ENCODE data around the genes MTIF2 and PUS10.

DNA sequence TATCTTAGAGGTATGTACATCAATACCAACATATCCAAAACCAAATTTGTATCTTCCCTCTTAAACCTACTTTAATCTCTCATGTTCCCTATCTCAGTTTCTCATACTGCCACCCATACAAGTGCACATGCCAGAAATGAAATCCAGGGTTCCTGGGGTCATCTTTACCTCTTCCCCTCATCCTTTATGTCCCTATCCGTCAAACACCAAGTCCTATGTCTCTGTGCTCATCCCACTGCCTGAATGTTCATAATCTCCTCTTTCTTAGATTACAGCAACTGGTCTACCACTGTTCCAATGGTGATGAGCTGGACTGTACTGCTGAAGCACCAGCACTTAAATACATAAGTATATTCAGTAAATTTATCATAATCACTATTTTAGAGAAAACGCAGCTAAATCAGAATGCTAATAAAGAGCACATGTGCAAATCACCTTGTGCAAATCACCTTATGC, 26.2 kb downstream of the RTN4 start:
- PRO-cap, 2 experiments, result no peak in any of the 2 experiments

GRCh38 chr2:55108254-55108818, 58.1 kb upstream of the RTN4 start:
- PRO-cap, 2 experiments, result no peak in any of the 2 experiments

- PRO-cap, 2 experiments, result no peak in any of the 2 experiments
These were observed 84.2 kb upstream of the RTN4 start for GRCh38 chr2:55134388-55134862.

- PRO-cap, 2 experiments, result no peak in any of the 2 experiments
These were observed 81.1 kb downstream of the CLHC1 start for GRCh38 chr2:55150961-55151334.

DNA sequence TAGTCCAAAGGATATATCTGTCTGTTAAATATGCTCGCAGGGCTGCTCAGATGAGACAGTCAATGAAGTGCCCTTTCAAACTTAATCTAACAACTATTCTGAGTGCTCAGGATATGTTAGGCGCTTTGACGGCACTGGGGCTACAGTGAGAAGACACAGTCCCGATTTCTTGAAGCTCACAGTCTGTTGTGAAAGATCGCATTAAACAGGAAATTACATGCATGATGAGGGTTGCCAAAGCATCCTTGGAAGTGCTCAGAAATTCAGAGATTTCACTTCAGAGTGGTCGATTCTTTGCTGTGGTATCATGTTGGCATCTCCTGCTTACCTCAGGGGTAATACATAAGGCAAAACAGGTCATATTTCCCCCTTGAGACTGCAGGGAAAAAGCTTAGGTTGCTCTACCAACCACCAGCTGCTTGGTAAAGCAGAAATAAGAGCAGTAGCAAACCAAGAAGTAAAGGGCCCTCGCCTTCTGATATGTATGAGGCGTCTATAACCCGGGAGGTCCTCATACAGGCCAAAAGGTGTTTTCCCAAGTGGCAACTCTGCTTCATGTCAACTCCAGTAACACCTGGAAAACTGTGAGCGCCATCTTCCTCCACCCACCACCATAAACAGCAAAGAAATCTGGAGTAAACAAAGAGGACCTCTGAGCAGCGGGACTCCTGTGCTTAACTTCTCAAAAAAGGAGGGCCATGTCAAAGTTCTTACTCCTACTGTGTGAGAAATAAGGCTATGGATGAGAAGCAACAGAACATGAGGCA, 79.5 kb downstream of the CLHC1 start:
- PRO-cap, 2 experiments, result no peak in any of the 2 experiments

DNA sequence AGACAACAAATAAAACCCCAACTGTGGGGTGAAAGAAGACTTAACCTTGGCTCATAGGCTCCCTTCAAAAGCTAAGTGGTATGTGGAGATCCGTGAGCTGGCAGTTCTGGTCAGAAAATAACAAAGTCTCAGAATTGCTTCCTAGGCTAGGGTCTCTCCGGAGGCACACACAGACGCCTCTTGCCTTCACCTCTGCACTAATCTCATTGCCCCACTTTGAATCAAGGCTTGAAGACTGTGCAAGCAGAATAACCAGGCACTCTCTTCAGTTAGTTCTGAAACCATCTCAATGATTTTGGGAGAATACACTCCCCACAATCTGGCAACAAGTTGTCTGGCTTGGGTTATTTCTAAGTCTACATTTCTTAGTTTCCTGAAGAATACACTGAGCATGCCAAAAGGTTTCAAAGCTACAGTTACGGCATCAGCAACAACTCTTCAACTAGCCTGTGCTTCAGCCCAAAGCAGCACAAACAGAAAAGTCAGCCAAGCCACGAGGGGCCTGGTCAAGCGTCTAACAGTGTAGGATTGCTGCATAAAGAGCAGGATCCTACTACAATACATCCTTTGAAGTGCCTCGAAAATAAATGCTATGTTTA, 64.1 kb downstream of the CLHC1 start:
- PRO-cap, 2 experiments, result peak in 1 of 2 experiments; most common plus-strand start position 467 of the sequence (in 1); most common minus-strand start position 444 of the sequence (in 1)

GRCh38 chr2:55234007-55234442, 1.5 kb downstream of the RPS27A start:
- PRO-cap, 2 experiments, result no peak in any of the 2 experiments

- PRO-cap, 2 experiments, result no peak in any of the 2 experiments
These were observed 2.6 kb downstream of the RPS27A start for GRCh38 chr2:55234698-55235894.

DNA sequence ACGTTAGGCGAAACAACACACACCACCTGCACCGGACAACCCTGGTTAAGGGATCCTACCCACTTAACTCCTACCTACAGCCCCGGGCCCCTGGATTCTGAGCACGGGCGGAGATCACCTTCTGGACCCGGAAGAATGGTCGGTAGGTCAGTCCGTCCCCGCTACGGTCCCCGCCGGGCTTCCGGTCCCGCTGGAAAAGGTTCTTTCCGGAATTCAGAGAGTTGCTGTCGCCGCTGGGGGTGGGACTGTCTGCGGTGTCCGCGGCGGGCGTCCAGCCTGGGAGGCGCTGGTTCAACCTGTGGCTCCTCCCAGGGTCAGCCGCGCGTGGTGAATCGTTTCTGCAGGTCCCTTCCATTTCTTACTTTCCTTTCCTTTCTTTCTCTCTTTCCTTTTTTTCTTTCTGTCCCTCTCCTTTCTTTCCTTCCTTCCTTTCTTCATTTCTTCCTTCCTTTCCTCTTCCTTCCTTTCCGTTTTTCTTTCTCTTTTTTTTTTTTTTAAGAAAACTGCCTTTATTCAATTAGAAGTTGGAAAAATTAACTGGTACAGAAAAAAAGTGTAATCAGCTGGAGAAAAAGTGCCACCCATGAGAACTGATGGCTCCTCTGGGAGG, at the start of gene MTIF2:
Gene MTIF2 (minus strand): TSS at position 137 of the 610 bp plus-strand sequence.
- PRO-cap, 2 experiments, result peak in 1 of 2 experiments; most common plus-strand start position 216 of the sequence (in 1); most common minus-strand start position 134 of the sequence (in 1)

DNA sequence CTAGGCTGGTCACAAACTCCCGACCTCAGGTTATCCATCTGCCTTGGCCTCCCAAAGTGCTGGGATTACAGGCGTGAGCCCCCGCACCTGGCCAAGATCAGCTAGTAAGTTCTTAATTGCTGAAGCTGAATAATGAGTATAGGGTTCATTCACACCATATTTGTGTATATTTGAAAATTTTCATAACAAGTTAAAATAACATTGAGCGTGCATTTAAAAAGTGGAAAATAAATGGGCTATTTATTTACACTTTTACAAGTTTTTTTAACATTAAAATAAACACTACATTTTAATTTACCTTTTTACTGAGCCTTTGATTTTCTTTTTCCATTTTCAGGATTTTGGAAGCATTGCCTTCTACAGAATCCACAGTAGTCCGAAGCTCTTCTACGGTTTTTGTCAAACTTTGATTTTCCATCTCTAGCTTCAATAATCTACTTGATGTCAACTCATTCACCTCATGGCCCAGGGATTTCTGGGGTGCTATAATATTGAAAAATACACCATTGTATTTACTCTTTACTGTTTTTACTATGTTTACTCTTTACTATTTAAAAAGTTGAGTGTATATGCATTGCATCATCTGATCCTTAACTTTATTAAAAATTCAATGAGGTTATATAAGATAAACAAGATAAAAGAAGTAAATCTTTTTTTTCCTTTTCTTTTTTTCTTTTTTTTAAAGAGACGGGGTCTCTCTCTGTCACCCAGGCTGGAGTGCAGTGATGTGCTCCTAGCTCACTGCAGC, 70.3 kb upstream of the MTIF2 start:
- PRO-cap, 2 experiments, result no peak in any of the 2 experiments

DNA sequence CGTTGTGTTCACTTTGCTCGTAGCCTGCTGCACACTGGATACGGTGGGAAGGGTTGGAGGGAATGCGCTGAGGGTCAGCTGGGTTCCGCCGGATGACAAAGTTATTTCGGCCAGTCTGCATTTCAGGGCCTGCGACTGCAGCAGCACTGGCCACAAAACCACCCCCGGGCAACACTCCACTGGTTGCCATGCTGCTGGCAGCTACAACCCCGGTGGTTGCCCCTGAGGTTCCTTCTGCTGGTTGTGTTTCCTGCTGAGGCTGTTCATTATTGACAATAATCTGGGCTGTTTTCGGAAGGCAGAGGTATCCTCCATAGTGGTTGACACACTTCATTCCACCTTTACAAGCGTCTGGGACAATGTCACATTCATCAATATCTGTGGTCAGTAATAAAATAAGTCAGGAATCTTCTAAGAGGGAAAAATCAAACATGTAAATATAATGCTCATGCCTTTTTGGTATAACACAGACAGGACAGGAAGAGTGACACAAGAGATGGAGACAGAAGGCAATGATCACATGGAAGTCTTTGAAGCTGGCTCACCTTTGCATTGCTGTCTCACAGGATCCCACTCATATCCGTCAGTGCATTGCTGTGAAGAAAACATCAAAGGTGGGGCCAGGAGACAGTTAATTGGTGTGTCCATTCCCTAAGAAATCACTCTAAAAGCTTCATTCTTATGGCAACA, 5.8 kb downstream of the EFEMP1 start:
- PRO-cap, 2 experiments, result no peak in any of the 2 experiments

GRCh38 chr2:58428095-58428982, 187.2 kb upstream of the FANCL start:
- PRO-cap, 2 experiments, result peak in 1 of 2 experiments; most common plus-strand start chr2:58428292 (in 1); most common minus-strand start chr2:58428179 (in 1)

DNA sequence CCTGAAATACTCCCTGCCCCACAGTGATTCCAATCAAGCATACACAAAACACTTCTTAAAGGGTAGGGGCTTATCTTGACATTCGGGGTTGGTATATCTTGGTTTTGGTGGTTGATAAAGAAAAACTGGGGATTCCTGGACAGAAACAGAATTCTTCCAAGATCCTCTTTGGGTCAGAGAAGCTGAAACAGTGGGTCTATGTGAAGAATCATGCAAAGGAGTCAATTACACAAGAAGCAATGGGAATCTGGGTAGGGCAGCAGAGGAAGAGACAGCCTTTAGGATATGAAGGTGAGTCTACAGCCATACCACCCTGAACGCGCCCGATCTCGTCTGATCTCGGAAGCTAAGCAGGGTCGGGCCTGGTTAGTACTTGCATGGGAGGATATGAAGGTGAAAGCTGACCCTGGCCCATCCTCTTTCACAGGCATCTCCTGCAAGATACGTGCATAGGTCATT, 1080.8 kb upstream of the FANCL start:
- PRO-cap, 2 experiments, result no peak in any of the 2 experiments

- PRO-cap, 2 experiments, result no peak in any of the 2 experiments
These were observed 199.7 kb downstream of the BCL11A start for GRCh38 chr2:60353508-60354342.

- PRO-cap, 2 experiments, result no peak in any of the 2 experiments
These were observed 22.6 kb downstream of the BCL11A start for GRCh38 chr2:60530588-60531439.

DNA sequence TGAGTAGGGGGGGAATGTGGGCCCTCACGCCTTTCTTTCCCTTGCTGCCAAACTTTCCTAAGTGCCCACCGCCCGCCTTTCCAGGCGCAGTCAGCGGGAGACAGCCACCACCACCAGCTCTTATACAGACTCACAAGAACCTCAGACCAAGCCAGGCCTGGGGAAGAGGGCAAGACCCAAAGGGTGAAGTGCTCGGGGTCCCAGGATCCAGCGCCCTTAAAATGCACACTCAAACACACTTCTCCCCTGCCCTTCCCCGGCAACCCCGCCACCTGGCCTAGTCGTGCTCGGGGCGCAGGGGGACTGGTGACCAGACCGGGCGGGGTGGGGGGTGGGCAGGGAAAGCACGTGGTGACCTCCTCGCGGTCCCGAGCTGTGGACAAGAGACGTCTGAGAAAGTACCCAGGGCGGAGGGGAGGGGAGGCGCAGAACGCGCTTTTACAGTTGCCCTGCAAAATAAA, 2.3 kb downstream of the BCL11A start:
- PRO-cap, 2 experiments, result no peak in any of the 2 experiments

GRCh38 chr2:60644734-60645415, 91.4 kb upstream of the BCL11A start:
- PRO-cap, 2 experiments, result peak in 1 of 2 experiments; most common minus-strand start chr2:60645151 (in 1)

- PRO-cap, 2 experiments, result no peak in any of the 2 experiments
These were observed 42.0 kb upstream of the REL start for GRCh38 chr2:60839259-60839890.

- PRO-cap, 2 experiments, result peak in 1 of 2 experiments; most common plus-strand start chr2:61018363 (in 1); most common minus-strand start chr2:61018239 (in 1)
These were observed at the start of gene PUS10 for GRCh38 chr2:61017783-61018467. Gene PUS10, minus strand, starts transcription at chr2:61018255.

DNA sequence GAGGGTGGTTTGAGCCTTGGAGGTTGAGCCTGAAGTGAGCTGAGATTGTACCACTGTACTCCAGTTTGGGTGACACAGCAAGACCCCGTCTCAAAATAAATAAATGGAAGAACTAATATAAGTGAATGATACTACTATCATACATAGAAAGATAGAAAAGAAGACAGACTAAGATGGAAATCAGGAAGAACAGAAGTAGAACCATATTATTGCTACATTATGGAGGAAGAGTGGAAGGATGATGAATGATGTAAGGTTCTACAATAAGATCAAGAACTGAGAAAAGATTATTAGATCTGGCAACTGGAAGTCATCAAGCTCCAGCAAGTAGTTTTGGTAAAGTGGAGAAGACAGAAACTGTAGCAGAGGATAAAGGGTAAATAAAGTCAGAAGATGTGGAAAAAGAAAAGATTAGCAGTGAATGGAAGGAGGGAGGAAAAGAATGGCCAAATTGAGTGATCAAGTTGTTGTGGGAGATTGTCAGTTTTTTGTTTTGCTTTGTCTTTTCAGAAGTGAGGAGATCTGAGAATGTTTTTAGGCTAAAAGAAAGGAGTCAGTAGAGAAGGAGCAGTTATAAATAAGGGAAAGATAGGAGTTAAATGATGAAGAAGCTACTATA, 23.3 kb upstream of the PUS10 start:
- PRO-cap, 2 experiments, result no peak in any of the 2 experiments